SEM (cell line): ENCODE data around the gene ARSK.

- PRO-cap: no peak
Observed at GRCh38 chr5:91106799-91107502, 276.2 kb downstream of the ARRDC3 start.

- PRO-cap: bidirectional peak, plus-strand start at chr5:91381965, minus-strand start at chr5:91381875
Observed at GRCh38 chr5:91381502-91382327, 1.4 kb downstream of the ARRDC3 start.

DNA sequence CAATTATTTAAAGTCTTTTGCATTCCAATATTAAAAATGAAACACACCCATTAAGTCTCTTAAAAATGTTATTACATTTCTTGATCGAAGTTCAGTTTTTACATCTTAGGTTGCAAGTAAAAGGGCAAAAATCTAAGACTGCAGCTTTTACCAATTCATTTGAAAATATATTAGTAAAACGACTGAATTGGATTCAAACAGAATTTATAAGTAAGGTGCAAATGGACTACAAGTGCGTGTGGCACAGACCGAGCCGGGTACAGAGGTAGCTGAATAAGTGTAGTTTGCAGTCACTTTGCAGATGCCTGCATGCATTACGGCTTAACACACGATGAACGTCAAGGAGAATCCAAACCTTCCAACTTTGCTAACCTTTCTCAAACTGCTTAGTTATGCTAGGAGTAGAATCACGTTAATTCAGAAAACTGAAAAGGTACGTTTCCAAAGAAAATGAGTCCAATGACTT lies 756 bp downstream of the ARRDC3 start:
- PRO-cap: bidirectional peak, plus-strand start at position 293 of the sequence, minus-strand start at position 279 of the sequence

DNA sequence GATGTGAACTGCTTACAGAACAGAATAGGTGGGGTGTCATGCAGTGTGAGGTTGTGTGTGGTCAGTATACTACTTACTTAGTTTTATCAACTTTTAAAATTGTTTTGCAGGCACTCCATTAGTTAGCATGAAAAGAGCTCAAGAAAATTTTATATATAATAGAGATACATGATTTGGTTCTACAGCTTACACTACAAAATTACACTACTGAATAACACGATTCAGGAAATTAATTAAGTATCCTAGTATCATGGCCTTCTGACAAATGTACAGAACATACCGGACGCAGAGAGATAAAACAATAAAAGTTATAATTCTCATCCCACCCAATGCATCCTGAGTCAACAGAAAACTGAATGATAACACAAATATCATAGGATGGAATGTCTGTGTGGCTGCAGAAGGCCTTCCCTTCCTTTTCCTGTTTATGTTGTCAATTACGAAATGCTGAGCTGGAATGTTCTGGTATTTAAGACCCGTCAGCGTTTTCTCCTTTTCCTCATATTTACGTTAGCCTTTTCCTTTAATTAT lies 223.9 kb upstream of the NR2F1 start:
- PRO-cap: no peak

DNA sequence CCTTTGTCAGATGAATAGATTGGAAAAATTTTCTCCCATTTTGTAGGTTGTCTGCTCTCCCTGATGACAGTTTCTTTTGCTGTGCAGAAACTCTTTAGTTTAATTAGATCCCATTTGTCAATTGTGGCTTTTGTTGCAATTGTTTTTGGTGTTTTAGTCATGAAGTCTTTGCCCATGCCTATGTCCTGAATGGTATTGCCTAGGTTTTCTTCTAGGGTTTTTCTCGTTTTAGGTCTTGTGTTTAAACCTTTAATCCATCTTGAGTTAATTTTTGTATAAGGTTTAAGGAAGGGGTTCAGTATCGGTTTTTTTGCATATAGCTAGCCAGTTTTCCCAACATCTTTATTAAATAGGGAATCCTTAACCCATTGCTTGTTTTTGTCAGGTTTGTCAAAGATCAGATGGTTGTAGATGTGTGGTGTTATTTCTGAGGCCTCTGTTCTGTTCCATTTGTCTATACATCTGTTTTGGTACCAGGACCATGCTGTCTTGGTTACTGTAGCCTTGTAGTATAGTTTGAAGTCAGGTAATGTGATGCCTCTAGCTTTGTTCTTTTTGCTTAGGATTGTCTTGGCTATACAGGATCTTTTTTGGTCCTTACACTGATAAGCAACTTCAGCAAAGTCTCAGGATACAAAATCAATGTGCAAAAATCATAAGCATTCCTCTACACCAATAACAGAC lies 221.8 kb upstream of the FAM172A start:
- PRO-cap: no peak

DNA sequence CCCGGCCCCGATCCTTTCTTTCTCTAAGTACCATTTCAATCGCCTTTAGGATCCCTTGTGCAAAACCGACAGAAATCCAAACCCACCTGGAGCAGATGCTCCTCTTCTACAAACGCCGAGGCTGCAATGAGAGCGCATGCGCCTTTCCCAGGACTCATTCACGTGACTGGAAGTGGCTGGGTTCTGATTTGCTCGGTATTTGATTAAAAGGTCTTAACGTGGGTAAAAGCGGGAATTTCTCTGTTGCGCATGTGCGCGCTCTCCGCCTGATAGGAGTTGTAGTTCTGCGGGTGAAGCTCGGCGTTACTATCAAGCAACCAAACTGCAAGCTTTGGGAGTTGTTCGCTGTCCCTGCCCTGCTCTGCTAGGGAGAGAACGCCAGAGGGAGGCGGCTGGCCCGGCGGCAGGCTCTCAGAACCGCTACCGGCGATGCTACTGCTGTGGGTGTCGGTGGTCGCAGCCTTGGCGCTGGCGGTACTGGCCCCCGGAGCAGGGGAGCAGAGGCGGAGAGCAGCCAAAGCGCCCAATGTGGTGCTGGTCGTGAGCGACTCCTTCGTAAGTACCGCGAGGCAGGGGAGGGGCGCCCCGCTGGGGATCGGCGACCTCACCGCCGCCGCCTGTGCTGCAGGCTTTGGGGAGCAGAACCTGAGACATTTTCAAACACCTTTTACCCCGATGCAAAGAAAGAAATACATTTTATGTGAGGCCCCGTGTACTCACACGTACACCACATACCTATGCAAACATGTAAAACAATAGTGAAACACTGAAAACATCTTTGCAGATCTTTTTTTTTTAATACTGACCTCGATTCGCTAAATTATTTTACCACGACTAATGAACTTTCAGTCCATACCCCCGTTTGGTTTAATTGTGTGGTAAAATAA lies at the start of gene ARSK:
TSS of gene ARSK (plus strand) at position 252 of the 887 bp plus-strand sequence.
- PRO-cap: bidirectional peak, plus-strand start at position 381 of the sequence, minus-strand start at position 128 of the sequence; bidirectional peak, plus-strand start at position 484 of the sequence, minus-strand start at position 479 of the sequence

DNA sequence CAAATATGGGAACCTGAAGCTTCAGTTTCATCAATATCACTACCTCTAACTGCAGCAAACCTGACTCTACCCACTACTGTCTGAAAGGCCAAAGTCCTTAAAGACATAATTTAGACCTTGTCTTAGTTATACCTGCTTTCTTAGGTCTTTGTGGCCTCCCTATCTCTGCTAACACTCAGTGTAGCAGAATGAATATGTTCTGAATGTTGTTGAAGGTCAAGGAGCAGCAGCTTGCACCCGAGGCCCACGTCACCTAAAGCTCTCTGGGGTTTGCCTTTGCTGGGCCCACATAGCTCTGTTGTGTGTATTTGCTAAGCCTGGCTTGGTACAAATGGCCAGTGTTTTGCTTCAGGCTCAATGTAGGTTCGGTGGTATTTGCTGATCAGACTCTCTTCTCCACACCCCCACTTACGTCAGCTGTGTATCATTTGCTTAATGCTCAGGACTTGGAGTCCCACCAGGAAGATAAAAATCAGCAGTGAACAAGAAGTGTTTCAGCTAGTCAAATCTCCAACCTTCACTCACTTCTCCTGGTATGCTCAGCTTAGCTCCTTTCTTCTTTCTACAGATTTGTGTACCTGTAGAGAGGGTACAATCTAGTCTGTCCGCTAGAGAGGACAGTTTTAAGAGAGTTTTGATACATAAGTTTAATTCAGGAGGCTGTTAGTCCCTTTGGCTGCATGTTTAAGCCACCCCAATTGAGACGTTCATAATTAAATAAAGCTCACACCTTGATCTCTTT lies 4.8 kb upstream of the RFESD start:
- PRO-cap: no peak

- PRO-cap: no peak
Observed at GRCh38 chr5:95710761-95711486, 20.2 kb upstream of the RHOBTB3 start.

DNA sequence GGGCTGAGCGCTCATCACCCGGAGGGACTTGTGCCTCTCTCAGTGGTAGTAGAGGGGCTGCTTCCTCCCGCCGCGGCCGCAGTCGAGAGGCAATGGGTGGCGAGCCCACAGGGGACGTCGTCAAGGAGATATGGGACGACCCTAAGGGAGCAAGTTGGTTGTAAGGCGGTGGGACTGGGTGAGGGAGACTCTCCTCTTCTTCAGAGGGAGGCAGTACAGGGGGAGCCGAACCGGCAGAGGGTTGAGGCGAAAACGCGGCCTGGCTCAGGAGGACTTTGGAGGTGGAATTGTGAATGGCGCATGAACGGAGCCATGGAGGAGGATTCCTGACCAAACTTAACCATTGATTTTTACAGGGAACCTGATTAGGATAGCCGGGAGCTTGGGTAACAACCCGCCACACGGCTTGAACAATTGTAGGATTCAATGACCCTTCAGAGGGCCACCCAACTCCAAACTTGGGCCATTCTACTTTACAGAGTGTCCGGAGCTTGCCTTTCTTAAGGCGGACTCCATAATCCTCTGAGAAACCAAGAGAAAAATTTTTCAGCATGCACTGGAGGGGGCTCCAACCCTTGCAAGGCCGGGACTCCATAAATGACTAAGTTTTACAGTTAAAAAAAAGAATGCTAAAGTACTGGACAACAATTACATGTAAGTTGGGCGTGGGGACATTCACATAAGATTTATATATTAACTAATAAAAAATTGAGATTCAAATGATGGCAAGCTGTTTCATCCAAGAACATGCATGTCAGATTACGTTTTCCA lies 19.5 kb upstream of the RHOBTB3 start:
- PRO-cap: no peak

DNA sequence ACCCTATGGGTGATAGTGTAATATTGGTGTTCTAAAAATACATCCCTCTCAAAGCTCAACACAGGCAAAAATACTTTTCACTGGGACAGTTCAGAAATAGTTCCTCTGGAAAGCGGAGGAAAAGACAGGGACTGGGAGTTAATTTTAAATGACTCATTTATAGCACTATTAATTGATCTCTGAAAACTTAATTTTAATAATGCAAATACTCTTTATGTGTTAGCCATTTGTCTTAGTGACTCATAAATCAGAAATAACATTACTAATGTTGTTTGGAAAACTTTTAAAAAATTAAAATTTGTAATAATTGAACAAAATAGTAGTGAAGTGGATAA lies 1.3 kb downstream of the RHOBTB3 start:
- PRO-cap: no peak

DNA sequence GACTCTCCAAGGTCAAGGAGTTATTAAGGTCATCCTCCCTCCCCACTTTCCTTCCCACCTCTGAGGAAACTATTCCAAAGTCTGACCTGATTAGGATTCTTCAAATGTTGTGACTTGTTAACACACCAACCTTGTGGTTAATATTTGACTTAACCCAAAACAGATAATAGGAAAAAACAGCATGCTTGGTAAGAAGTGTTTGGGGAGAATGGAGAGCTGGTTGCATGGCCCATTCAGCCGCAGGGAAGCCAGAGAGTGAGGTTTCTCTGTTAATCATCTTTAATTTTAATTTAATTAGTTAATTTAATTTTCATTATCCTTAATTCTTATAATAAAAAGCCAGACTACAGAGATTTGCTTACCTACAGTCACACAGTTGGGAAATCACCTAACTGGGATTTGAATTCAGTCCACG lies 18.6 kb downstream of the GLRX start:
- PRO-cap: no peak

- PRO-cap: bidirectional peak, plus-strand start at chr5:95809043, minus-strand start at chr5:95808960
Observed at GRCh38 chr5:95807964-95809120, 14.2 kb downstream of the GLRX start.

- PRO-cap: no peak
Observed at GRCh38 chr5:95827038-95827755, 4.7 kb upstream of the GLRX start.

GRCh38 chr5:95852608-95853276 lies 30.2 kb upstream of the GLRX start:
- PRO-cap: no peak

- PRO-cap: bidirectional peak, plus-strand start at chr5:95870319, minus-strand start at chr5:95870235; bidirectional peak, plus-strand start at chr5:95870522, minus-strand start at chr5:95870531
Observed at GRCh38 chr5:95869906-95870784, 47.6 kb upstream of the GLRX start.

DNA sequence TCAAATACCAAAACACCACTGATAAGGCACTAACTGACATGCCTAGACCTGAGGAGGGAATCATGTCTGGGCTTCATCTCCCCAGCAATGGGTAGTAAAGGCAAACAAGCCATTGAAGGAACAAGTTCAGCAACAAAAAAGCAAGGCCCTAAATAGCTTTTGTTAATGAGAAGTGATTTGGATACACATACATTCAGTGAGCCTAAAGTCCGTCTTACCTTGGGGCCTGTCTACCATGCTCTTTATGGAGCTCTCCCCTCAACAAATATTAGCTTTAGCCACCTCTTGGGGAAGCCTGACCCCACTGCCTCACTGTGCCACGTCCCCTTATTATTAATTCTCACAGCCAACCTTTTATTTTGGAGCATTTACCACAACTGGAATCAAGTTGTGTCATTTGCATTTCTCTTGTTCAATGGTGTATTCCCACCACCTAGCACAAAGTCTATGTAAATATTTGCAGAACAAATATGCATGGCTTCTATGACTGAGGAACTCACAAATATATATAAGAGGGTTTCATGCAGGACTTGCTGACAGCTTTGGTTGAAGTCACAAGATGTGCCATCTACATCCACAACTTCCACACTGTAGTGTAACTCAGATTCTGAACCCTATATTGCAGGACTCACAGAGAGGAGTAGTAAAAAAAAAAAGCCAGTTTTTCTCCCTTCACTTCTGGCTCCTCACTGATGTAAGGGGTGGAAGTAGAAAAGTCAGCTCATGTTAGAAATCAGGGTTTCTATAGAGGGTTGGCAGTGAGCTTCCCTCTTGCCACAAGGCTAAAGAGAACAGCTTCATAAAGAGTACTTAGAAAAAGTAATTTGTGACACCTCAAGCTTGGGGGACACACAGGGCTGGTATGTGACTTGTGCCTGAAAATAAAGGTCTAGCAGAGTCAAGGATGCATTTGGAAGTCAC lies 56.4 kb upstream of the GLRX start:
- PRO-cap: no peak

DNA sequence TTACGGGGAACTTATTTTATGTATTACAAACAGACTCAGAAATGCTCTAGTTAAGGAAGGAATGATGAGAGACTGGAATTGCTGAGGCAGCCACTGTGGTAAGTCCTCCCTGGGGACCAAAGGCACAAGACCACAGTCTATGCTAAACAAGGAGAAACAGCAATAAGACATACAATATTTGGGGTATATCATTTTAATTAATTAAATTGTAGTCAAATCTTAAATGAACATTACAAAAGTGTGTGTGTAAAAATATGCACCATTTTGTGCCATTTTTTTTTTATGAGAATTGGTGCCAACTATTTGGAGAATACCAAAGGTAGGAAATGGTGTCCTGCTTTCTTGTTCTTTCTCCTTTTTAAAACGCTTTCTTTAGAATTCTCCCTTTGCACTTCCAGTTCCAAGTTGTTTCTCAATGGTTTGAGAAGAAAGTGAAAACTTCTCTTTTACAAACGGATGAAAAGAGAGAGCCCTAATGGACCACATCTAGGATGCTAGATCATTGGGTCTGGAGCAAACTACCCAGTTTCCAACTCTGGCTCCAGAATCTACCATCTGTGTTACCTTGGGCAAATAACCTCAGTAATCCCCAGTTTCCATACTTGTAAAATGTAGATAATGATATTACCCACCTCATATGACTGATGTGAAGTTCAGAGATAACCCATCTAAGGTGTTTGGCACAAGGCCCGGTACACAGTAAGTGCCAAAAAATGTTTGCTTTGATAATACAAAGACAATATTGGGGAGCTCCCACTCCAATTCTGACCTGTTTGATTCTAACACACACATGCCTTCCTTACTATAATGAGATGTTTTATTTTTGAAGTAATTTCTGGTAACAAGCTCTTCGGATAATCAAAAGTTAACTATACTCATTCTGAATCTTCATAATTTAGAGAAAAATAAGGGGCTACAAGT lies 30.8 kb downstream of the ELL2 start:
- PRO-cap: no peak

GRCh38 chr5:95940532-95941505 lies 20.8 kb downstream of the ELL2 start:
- PRO-cap: no peak

- PRO-cap: no peak
Observed at GRCh38 chr5:95958824-95959459, 2.7 kb downstream of the ELL2 start.

GRCh38 chr5:96110380-96110955 lies 148.8 kb upstream of the ELL2 start:
- PRO-cap: no peak